Vein endothelial cell (primary cell): ENCODE data around the genes SHISA6 and MAP2K4.

GRCh38 chr17:10736855-10737803 lies 7.3 kb upstream of the TMEM220 start:
- CAGE, long polyA plus RNA = no peak

DNA sequence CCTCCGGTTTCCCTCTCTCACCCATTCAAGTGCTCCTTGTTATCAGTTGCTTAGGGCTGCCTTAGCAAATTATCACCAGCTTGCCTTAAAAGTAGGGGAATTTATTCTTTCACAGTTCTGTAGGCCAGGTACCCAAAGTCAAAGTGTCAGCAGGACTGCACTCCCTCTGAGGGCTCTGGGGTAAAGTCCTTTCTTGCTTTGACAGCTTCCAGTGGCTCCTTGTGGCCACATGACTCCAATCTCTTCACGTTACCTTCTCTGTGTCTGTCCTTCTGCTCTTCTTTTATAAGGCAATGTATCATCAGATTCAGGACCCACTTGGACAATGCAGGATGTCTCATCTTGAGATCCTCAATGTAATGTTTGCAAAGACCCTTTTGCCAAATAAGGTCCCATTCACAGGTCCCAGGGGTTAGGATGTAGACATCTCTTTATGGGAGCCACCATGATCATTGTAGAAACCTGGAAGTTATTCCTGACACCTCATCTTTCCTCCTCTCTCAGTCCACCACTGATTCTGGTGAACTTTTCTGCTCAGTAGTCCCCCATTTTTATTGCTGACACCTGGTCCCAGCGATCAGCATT lies 8.1 kb upstream of the TMEM220 start:
- CAGE, long polyA plus RNA = no peak

DNA sequence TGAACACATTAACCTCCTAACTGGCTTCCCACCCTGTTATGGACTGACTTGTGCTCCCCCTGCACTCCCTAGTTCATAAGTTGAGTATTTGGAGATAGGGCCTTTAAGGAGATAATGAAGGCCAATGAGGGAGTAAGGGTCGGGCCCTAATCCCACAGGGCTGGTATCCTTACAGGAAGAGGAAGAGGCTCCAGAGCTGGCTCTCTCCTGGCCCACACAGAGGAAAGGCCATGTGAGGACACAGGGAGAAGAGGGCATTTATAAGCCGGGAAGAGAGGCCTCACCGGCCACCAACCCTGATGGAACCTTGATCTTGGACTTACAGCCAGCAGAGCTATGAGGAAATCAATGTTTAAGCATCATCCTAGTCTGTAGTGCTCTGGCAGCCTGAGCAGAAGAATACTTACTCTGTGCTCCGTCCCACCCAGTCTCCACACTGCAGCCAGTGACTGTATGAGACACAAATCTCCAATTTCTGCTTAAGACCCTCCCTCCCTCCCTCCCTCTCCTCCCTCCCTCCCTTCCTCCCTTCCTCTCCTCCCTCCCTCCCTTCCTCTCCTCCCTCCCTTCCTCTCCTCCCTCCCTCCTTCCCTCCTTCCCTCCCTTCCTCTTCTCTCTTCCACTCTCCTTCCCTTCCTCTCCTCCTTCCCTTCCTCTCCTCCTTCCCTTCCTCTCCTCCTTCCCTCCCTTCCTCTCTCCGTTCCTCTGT lies 8.7 kb upstream of the TMEM220 start:
- CAGE, long polyA plus RNA = no peak

DNA sequence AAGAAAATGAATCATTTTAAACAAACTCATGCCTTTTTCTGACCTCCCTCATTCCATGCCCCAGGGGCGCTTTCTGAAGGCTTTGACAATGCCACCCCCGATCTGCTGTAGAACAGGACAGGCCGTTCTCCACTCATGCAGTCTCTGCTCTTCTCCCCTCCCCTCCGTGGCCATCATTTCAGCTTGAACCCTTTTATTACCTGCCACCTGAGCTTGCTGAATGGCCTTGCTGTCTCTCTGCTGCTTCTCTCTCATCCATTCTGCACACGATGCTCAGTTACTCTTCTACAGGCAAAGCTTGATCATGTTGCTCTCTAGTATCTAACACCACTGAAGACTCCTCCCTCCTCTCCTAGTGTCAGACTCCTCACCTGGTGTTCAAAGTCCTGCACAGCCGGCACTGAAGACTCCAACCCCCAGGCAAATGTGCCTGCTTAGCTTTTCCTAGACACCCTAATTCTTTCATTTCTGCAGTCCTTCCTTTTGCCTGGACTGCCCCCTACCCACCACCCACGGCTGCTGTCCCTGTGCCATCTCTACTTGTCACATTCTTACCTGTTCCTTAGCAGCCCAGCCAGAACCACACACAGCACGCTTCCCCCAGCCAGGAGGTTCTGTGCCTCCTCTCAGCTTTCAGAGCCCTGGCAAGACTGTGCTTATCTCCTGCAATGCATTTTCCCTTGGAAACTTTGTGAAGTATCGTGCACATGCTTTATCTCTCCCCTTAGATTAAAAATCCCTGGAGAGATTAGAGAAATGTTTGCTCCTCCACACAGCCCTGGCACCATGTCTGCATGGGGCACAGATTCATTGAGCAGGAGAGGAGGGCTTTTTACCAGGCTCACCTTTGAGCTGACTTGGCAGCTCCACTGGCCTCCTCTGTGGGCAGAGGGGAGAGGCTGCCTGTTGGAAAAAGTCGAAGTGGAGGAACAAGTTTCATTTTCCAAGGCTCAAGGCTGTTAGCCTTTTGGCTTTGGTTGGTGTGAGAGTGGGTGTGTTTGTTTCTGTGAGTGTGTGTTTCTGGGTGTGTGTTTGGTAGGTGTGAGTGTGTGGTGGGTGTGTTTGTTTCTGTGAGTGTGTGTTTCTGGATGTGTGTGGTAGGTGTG lies 5.9 kb downstream of the TMEM238L start:
- CAGE, long polyA plus RNA = no peak

GRCh38 chr17:10931385-10931741 lies 93.5 kb upstream of the PIRT start:
- CAGE, long polyA plus RNA = no peak

DNA sequence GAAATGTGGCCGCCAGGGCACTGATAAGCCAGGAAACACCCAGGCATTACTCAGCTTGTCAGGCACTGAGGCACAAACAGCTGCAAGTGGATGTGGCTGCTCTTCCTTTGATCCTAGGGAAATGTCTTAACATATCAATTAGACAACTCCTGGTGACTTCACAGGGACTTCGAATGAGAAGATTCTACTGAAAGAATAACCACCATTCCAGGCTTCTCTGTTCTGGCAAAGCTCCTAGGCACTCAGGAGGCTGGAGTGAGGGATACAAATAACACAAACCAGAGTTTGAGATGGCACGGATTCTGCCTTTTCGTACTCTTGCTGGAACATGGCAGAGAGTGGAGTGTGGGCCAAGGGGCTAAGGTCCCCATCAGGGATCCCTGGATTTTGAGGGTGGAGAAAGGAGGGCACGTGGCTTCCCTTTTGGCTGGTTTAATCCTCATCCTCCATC lies 66.7 kb upstream of the SHISA6 start:
- CAGE, long polyA plus RNA = no peak

DNA sequence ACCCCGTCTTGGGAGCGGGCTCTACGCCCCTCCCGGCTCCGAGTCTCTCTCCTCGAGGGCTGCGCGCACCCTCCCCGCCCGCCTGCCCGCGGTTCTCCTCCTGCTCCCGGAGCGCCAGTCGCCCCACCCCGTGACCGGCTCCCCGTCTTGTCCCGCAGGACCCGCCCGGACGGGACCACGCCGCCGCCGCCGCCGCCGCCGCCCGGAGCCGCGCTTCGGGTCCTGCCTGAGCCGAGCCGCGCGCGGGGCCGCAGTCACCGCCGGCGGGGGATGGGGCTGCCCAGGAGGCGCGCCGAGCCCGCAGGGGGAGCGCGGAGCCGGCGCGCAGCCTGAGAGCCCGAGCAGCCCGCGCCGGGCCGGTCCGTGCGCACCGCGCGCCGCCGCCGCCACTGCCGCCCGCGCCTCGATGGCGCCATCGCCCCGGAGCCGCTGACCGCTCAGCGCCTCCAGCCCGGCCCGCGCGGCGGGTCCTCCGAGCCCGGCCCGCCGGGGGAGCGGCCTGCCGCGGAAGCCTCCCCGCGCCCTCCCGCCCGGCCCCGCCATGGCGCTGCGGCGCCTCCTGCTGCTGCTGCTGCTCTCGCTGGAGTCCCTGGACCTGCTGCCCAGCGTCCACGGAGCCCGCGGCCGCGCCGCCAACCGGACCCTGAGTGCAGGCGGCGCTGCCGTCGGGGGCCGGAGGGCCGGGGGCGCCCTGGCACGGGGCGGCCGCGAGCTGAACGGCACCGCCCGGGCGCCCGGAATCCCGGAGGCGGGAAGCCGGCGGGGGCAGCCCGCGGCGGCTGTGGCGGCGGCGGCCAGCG lies at the start of gene SHISA6:
Gene SHISA6, plus strand, starts transcription at position 332 of the 800 bp plus-strand sequence.
- CAGE, long polyA plus RNA = no peak

- CAGE, long polyA plus RNA = no peak
These were observed 23.1 kb downstream of the ZNF18 start for GRCh38 chr17:11973969-11974723.

- CAGE, long polyA plus RNA = no peak
These were observed at the start of gene MAP2K4 for GRCh38 chr17:12020572-12021016. Gene MAP2K4, plus strand, starts transcription at chr17:12020877.

- CAGE, long polyA plus RNA = no peak
These were observed 3.3 kb downstream of the MAP2K4 start for GRCh38 chr17:12023968-12024360.

- CAGE, long polyA plus RNA = no peak
These were observed 57.1 kb downstream of the MAP2K4 start for GRCh38 chr17:12077734-12078278.

DNA sequence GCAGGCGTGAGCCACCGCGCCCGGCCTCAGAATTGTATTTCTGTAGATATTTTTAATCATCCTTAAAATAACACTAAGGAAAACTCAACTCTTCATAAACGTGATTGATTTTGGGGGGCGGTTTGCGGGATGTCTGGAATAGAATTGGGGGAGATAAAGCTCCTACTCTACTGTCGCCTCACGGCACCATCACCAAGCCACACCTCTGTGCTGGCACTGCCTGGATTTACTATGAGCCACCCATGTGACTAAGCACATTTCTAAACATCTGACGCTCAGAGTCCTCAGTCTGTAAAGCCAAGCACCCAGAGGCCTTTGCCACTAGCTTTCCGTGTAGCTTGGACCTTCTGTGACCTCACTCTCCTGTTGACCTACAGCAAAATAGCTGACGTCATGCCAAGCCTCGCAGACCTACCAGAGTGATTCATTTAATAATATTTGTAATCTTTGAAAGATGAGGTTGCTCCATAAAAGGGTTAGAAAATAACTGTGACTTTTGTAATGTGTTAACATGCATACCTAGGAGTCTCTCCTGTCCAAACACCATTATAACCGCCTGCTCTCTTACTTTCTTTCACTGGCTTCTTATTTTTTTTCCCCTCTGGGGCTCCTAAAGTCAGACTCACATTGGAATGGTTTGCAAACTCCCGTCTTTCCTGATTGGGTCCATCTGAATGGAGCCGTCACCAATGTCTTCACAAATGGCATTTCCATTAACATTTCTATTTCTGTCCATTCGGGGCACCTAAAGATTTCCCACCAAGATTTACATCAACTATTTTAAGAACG lies 38.4 kb upstream of the MYOCD start:
- CAGE, long polyA plus RNA = no peak

DNA sequence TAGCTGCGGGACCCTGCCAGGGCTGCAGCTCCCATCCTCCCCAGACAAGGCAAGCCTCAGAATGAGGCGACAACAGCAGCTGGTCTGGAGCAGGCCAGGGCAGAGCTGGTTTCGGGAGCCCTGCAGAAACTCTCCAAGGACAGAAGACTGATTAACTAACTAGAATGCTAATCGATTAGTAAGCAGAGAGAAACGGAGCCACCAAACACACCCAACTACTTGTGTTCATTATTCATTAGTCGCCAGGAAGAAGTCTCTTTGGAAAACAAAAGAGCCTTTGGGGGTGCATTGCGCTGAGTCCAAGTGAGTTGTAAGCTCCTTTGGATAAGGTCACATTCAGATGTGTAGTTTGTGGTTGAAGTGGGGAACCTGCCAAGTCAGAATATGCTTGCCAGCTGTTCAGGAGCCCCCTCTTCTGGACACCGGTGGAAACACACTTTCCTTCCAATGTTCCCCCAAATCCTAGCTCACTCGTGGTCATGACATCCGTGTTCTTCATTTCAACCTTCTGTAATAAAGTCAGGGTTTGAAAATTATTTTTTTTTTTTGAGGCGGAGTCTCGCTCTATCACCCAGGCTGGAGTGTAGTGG lies 47.2 kb upstream of the ARHGAP44 start:
- CAGE, long polyA plus RNA = no peak

- CAGE, long polyA plus RNA = no peak
These were observed 26.3 kb downstream of the ARHGAP44 start for GRCh38 chr17:12815424-12816221.

DNA sequence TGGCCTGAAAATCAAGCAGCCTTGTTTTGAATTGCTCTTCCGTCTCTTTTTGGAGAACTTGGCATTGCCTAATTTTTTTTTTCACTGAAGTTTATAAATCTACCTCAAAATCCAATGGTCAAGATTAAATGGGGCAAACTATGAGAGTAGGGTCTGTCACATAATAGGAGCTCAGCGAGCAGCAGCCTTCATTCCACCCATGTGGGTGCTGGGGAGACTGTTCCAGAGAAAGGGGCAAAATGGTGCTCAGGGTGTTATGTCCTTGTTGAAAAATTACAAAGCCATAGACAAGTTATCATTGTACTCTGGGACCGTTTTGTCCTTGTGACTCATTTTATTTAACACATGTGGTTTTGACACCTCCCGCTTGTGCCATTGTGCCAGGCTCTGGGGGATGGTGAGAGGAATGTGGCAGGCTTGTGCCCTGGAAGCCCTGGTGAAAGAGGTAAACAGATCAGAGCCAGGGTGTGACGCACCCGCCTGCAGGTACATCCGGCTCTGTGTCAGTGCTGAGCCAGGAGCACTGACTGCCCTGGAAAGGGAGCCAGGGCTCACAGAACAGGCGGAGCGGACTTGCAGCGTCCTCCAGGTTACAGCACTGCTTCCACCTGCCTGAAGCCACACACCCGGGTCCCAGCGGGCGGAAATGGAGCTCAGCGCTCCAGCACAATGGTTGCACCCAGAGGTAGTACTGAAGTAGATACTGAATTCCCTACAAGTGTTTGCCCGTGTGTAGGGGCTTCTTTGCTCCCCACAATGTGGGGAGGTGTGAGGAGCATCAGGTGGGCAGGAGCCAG lies 30.8 kb downstream of the CDRT15 start:
- CAGE, long polyA plus RNA = no peak

DNA sequence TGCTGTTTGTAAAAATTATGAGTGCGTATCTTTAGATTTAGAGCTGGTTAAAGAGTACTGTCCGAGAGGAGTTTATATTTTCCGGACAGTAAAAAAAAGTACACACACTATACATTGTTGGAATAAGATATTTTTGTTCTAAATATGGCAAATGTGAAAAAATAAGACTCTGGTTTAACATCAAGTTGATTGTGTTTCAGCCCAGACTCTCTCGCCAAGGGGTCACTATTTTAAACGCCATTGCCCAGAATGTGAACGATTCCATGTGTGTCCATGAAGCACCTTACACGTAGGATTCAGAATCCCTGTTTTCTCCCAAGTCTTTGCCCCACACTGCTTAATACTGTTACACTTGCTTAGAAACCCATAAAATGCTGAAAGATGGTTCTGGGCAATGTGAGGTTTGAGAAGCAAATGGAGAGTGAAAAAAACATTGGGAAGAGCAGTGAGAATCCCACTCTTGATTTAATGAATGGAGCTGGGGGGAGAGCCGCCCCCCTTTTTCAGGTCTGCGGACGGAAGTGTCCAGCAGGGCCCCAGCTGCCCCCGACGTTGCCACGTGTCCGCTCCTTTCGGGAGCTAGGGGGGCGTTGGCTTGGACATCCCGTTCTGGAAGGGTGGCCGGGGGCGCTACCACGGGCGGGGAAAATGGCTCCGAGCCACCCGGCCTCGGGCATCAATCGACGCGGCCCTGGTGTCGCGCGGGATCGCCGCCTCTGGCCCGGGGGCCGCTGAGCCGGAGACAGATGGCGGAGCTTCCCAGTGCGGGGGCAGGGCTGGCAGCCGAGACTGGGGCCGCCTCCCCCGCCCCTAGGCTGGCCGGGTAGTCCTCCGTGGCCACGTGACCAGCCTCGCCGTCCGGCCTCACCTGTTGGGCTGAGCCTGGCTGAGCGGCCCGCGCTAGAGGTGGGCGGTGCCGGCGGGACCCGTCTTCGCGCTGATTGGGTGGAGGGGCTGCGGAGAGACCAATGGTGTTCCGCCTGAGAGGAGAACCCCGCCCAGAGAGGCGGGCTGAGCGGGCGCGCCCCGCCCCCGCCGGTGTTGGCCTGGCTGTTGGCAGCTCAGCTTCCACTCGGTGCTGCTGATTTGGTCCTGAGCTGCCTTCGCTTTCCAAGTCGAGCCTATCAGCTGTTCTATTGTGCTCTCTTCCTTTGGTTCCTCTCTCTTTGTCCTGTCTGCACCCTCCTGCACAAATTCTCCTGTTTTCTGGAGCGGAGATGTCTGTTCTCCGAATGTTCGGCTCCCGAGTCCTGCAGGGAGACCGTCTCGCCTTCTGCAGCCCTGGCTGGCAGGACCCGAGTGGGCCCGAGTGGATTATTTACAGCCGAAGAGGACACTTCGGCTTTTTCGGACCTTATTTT lies 8.1 kb downstream of the HS3ST3B1 start:
- CAGE, long polyA plus RNA = no peak

GRCh38 chr17:14776716-14777205 lies 475.9 kb downstream of the HS3ST3B1 start:
- CAGE, long polyA plus RNA = no peak

GRCh38 chr17:15077316-15077515 lies 187.9 kb downstream of the PMP22 start:
- CAGE, long polyA plus RNA = no peak

DNA sequence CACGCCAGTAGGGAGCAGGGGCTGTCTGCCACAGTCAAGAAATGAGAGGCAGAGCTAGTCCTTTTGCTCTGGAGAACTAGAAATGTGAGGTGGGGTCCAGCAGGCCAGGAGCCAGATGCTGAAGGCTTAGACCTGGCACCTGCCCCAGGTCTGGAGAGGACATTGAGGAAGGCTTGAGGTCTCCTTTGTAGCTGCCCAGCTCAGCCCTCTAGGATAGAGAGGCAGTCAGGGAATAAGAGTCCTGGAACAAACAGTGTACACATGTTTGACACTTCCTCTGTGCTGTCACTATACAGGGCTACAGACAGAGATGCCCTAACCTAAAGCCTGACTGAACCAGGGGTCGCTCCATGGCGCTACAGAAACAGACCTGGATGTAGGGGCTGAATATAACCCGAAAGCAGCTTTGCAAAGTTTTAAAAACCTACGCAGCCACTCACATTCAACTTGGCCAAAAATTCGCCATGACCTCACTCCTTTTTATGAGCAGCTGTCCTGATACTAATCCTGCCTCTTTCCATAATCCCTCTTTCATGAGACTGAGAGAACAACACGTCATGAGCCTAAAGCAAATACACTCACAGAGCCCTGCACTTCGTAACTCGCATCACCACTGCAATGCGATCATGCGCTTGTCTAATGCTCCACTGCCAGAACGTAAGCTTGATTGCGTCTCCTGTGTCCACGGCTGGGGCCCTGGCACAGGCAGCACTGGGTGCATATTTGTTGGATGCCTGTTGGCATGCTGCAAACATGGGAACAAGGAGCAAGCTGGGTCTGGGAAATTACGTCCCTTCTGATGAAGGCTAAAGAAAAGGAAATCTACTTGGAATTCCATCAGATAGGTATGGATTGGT lies 36.4 kb downstream of the CDRT4 start:
- CAGE, long polyA plus RNA = no peak

DNA sequence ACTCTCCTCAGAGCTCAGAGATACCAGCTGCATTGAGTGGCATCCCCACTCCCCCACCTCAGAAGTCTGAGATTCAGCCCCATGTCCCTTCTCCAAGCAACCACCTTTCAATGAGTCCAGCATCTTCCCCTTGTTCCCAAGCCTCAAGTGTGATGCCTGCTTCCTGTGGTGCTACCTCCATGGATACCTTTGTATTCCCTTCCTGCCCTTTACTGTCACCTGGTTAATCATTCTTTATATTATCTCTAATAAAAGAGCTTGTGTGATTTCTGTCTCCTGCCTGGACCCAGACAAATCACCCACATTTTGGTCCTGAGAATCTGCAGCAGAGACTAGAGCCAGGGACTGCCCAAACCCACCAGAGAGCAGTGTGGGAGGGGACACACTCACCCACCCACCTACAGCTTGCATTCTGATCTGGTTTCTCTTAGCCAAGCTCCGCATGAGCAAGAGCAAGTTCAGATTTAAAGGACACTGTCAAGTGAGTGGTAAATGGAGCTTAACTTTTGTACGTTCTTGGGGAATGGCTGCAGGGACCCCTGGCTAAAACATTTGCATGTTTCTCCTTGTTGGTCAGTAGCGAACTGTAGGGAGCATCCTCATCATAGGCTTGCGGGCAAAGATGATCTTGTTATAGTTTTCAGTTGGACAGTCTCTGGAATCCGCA lies 30.1 kb downstream of the CDRT4 start:
- CAGE, long polyA plus RNA = no peak